Measurements from ENCODE around the gene GREB1L.

DNA sequence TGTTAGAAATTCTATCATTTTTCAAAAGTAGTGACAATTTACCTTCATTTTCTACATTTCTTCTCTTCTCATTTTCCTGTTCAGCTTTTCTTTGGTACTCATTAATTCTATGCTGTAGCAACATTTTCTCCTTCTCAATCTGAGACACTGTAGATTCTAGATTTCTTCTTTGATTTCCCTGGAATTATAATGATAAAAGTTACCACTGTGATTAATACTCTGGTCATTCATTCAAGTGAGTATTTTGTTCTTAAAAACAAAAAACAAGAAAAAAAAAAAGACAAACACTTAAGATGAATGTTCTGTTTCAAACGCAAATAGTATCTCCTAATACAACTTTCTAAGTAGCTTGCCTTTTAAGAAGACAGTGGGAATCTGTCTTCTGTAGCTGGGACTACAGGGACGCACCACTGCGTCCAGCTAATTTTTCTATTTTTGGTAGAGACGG is 103.6 kb downstream of the ROCK1 start:
- PRO-cap: no peak

GRCh38 chr18:21048842-21049281 is 62.8 kb downstream of the ROCK1 start:
- PRO-cap: no peak

DNA sequence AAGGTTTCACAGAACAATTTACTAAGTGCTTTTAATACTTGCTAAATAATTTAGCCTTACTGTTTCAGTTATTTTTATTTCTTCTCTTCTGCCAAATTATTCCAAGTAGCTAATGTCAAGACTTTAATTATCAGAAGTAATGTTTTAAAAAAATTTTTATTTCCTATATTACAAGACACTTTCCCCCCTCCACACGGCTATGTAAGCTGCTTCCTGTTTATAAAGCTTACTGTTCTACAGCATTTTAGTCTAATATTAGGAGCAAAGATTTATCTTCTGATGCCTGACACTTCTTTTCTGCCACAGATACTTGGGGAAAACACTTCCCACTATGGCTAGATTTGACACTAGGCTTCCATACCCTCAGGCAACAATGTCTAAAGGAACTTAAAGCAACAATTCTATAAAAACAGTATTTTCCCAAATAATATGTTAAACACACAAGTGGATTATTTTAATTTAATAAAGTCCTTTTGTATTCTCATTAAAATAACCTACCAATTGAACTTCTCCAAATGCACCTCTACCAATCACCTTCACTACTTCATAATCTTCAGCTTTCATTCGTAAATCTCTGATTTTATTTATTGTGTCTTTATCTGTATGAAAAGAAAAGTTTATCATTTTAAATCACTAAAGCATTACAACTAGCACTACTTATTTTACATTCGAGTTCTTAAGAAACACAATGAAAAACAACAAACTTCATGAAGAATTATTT is 62.2 kb downstream of the ROCK1 start:
- PRO-cap: no peak

DNA sequence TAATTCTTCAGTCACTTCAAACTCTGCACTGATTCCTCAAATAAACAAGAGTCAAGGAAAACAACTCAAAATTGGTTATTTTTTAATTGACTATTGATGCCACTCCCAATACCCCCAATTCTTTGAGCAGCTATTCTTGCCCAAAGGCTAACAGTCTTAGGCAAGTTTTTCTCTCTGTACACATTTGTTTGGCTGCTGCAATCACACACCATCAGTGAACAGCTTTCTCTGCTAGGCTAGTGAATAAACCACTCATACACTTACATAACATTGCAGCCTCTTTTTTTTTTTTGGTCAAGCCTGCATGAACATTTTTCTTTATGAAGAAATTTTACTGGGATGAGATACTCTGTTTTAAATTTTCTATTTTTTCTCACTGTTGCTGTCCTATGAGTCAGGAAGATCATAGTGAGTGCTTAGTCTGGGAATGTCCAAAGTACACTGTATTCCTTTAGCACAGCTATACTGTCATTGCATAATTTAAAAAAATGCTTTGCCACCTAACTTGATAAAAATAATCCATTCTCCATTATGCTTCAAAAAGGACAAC is 58.5 kb downstream of the ROCK1 start:
- PRO-cap: no peak

- PRO-cap: no peak
These were observed 54.7 kb downstream of the ROCK1 start for GRCh38 chr18:21056753-21057429.

- PRO-cap: no peak
These were observed at the start of gene GREB1L for GRCh38 chr18:21241985-21242905. TSS of gene GREB1L (plus strand) at chr18:21242232.

- PRO-cap: no peak
These were observed 87.9 kb downstream of the GREB1L start for GRCh38 chr18:21329976-21330323.

DNA sequence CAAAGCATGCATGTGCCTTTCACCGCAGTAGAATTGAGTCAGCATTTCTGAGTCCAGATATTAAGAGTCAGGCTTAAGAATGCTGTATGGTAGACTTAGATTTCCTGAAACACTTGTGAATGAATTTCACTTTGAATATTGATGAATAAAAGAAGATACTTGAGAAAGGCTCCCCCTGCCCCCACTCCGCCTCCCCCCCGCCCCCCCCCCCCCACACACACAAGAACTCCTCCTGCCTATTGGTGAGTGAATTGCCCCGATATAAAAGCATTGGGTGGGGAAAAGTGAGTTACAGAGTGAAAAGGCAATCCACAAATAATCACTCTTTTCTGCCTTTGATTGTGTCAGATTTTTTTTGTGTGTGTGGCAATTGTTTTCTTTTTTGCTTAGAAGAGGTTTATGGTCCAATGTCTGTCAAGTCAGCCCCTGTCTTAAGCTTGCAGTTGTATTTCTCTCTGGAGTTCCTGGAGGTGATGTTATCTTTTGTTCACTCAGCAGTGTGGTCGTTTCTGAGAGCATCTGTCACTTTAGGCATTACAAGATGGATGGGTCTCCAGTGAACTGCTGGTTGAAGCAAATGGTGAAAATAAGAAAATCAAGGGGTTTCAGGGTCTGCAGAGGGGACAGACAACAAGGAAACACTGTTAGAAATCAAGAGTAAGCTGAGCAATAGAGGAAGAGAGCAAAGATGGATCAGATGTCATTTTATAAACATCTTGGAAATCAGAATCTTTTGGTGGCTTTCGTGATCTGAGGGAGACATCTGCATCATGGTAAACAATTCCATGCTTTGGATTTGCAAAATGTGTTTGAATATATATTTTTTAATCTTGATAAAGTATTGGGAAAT is 121.3 kb downstream of the GREB1L start:
- PRO-cap: no peak

GRCh38 chr18:21628966-21629970 is 17.2 kb downstream of the SNRPD1 start:
- PRO-cap: no peak

GRCh38 chr18:21777610-21778282 is 37.2 kb downstream of the MIB1 start:
- PRO-cap: no peak

DNA sequence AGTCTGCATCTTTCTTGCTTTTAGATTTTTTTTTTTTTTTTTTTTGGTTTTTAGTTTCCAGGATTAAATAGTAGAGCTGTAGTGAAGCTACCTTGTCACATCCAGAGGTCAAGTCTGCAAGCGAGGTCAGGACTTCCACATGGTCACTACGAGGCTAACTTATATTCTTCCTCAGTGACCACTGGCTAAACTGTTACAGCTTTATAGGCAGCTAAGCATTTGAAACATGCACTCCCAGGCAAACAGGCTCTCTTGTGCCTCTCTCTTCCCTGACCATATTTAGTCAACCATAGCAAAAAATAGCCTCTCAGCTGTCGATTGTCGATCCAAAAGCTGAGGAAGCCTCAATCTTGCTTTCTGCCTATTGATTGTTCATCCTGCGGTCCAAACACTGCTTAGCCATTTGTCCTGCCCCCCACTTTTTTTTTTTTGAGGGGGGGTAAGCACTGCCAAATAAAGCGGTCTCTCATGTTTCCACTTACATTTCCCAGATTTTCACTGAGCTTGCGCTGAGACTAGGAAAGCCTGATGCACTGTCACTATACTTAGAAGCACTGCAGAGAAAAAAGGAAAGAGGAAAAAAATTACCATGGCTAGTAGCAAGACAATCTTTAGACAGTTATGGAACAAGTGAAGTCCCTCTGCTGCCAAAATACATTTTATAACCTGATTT is 90.8 kb downstream of the MIB1 start:
- PRO-cap: unidirectional peak, minus-strand start at position 254 of the sequence

GRCh38 chr18:22197664-22198284 is 28.4 kb downstream of the GATA6 start:
- PRO-cap: no peak

GRCh38 chr18:22268447-22268914 is 99.1 kb downstream of the GATA6 start:
- PRO-cap: no peak

DNA sequence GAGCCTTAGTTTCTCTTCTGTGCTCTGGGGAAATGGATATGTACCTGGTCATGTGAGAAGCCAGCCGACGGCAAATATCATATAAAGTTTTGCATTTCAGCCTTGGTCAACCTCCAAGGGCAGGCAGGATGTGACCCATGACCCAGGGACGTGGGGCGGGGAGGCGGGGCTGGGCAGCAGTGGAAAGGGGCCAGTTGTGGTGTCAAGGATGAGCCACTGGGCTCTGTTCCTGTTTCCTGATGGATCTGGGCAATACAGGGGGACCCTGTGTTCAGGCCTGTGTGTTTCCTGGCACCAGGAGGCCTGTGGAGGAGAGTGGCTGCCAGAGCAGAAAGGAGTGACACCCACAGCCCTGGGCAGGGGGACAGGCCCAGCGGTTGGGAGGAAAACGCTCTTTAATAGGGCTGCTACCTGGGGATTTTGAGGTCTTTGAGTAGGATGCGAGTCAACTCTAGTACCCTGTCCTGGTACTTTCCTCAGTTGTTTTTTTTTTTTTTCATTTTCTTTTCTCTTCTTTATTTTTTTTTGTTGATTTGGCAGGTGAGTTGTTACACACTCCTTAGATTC is 107.0 kb downstream of the GATA6 start:
- PRO-cap: no peak

- PRO-cap: unidirectional peak, minus-strand start at chr18:22322501
These were observed 95.6 kb downstream of the CTAGE1 start for GRCh38 chr18:22322010-22322576.

DNA sequence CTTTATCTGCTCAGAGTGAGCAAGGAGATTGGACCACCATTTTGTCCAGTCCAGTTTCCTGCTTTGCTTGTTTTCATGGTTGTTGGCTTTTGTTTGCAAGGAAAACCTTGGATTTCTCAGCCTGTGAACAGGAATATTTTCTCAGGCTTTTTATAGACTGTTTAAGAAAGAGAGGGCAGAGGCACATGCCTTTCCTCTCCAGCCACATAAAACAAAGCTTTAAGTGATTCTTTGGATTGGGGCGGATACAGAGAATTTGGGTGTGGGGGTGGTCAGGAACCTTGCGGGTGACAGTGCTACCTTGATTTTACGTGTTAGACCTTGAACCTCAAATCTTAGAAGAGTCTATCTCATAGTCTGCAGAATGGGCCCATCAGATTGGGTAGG is 28.8 kb downstream of the CTAGE1 start:
- PRO-cap: no peak

GRCh38 chr18:22492129-22492460 is 74.4 kb upstream of the CTAGE1 start:
- PRO-cap: no peak

- PRO-cap: no peak
These were observed 76.2 kb upstream of the CTAGE1 start for GRCh38 chr18:22493938-22494391.

DNA sequence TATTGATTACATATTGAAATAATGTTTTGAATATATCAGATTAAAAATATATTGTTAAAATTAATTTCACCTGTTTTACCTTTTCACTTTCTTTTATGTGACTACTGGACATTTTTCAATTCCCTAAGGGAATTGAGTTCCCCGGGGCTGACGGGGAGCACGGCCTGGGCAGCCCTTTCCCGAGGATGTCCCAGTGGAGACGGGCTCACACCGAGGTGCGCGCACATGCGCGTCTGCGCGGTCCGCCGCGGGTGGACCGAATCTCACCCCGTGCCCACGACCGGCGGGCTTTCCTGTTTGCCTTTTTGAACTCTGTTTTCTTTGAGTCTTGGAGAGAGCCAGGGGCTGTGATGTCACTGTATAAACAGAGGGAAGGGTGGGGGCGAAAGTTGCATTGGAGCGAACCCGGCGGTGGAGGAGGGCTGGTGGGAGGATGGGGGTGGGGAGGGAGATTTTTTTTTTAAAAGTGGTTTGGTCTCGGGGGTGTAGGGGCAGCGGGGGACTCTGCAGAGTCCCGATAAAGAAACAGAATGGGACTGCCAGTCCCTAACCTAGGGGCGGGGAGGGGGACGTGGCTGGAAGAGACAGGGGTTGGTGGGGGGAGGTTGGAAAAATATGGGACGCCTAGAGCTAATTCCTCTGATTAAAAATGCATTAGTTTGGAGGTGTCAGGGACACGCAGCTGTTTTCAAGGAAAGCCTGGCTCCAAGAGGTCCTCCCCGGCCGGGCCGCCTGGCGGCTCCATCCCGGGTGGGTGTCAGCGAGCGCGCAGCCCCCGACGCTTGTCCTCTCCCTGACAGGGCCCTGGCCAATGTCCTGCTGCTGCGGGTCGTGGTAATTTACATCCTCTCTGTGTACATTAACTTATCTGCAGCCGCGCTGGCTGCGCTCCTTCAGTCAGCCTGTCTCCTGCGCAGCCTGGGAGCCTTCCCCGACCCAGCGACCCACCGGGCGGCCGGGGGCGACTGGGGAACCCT is 141.4 kb upstream of the CTAGE1 start:
- PRO-cap: bidirectional peak, plus-strand start at position 392 of the sequence, minus-strand start at position 314 of the sequence; unidirectional peak, plus-strand start at position 657 of the sequence

DNA sequence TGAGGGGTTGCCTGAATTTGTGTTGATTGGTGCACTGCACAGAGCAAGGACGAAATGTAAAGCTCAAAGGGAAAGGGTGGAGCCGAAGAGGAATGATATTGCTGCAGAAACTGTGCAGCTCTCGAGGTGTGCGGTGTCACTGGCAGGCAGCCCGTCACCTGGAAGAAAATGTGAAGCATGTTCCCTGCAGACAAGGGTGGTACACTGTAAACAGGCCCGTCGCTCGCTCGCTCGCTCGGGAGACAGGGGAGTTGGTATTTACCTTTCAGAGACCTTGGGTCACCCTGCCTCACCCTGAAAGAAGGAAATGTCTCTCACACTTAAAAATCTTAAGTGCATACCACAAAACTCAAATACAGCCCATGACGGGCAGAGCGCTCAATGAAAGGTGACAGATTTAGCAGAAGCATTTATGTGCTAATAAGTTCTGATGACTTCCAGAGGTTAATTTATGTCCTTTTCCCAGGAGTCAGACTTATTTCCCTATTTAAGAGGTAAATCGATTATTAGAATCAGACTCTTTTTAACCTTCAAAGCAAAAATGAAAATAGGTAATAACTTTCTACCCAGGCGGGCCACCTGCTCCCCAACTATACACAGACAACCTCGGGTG is 195.7 kb upstream of the CTAGE1 start:
- PRO-cap: unidirectional peak, minus-strand start at position 232 of the sequence